Bronchial lymph node (tissue), 1 donor: ENCODE measurements around the gene BTG1.

DNA sequence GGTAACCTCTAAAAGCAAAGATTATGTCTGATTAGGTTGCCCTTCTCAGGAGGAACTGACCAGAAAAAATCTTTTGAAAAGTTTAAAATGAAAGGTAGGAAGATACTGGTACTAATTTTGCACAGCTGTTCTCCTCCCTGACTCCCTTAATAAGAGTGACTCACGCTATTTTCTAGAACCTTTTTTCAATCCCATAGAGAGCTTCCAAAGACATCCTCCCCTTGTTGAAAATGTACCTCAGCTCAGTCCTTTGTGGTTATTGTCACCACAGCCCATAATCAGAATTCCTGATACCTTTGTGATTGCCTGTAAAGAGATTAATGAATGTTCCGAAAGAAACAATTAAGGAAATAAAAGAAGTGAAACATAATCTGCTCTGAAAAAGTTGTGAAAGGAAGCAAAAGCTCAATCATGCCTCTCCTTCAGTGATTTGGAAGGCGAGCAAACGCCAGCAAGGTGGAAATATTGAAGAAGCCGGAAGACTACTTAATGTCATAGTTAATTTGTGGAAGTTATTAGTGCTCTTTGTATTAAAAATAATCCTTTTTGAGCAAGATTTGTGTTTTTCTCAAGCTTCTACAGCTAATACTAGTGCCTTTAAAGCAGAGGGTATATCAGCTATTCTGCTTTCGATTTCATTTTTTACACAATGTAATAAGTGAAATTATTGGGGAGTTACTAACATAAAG lies 392.1 kb upstream of the DCN start:
- PRO-cap: bidirectional peak, plus-strand start at position 425 of the sequence, minus-strand start at position 148 of the sequence

DNA sequence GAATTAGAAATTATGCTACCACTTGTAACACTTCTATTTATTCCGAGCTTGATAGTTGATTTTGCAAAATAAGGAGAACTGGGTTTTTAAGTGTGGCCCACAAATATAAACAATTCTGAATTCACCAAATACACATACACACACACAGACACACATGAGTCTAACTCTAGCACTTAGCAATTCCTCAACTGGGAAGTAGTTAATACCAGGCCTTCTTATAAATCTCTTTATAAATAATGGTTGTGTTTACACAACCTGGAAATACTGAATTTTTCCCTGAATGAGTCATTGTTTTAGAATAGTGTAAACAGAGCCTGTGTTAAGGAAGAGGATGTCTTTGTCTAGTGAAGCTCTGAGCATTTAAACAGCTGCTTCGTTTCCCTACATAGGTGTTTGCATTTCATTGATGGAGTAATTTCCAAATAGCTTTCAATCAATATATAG lies 218.9 kb downstream of the BTG1 start:
- PRO-cap: no peak

- PRO-cap: no peak
Observed at GRCh38 chr12:92107179-92107710, 38.4 kb downstream of the BTG1 start.

DNA sequence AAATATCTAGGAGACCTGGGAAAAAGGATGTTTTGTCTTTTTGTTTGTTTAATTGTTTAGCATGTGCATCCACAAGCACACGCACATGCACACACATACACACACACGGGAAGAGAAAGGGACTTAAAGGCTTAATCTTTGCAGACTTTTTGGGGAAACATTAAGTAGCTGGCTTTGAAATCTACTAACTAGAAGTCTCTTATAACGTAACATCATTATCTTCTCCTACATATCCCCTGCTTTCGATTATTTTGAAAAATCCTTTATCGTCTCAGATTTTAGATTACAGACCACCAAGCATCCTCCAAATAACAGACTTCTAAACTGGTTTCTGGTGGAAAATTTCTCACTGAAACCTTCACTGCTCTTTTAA lies 37.5 kb downstream of the BTG1 start:
- PRO-cap: no peak

DNA sequence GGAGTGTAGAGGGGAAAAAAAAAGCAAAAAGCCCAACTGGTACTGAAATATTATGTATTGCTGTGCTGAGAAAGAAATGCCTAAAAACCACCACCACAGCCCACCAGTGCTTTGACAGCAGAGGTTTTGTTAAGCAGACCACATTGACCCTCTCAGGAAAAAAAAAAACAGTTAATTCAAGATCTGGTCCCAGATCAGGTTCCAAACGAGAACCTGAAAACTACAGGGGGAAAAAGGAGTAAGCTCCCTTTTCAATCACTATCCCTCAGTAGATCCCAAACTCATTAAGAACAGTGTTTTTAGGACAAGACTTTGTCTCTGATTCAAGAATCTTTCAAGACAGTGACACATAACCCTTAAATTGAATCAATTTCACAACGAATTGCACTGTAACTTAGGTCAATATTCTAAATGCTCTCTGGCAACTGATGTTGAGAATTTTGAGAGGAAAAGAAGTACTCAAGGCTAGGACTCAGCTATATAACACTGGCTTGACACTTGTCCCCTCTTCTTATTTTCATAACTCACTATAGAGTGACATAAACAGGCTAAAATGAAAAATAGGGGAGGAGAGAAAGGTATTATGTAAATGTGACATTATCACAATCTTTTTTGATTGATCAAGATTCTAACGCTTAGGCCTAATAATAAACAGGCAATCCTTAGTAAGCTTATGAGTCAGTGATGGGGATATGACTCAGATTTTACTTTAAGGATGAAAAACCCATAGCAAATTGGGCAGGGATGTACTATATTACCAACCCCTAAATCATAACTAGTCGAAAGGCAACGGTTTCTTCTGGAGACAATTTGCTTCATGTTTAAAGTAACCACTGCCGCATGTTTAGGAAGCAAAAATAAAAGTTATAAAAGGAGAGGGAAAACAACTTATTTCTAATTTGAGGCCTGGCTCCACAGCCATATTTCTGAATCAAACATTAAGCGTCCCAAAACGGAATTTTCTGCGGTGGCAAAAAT lies 11.0 kb downstream of the BTG1 start:
- PRO-cap: bidirectional peak, plus-strand start at position 674 of the sequence, minus-strand start at position 521 of the sequence

- PRO-cap: no peak
Observed at GRCh38 chr12:92136358-92137246, 9.0 kb downstream of the BTG1 start.

DNA sequence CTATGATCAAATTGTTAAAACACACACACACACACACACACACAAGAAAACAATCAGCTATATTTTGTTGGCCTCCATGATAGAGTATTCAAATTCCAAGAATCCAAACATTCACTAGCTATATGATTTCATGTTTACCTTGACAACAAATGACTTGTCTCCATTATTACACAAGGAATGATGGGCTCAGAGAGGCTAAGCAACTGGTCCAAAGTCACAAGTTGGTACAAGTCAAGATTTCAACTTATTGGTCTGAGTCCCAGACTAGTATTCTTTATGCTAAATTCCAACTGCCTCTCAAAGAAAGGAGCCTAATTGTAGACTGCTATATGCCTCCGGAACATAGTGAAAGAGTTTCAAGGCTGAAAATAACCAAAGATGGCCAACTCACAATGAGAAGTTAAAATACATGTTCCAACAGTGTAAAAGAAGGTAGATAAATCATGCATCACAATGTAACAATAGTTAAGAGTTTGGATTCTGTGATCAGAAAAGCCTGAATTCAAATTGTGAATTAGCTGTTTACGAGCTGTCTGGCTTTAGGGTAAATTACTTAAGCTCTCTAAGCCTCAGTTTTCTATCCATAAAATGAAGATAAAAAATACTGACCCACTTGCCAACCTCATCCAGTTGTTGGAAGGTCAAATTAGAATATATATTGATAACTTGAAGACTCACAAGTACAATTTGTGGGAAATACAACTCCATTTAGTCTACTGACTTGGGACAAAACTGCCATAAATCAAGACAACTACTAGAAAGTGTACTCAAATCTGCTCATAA lies 7.4 kb downstream of the BTG1 start:
- PRO-cap: no peak

DNA sequence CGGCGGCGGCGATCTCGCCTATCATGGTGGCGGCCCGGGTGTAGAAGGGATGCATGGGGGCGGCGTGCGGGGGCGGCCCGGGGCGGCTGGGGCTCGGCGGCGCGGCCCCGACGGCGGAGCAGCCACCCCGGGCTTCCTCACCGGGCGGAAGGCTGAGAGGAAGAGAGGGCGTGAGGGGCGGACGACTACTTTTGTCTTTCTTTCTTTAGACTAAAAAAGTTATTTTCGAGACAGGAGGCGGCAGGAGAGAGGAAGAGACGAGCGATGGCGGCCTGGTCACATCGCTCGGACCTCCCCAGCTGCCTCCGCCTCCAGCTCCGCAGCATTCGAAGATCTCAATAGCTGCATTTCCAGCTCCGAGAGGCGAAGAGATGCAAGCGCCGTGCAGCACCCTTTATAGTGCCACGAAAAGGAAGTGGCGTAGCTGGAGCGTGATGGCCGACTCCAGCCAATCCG lies at the start of gene BTG1:
Gene BTG1, minus strand, starts transcription at position 366 of the 456 bp plus-strand sequence.
- PRO-cap: bidirectional peak, plus-strand start outside the sequence, minus-strand start at position 365 of the sequence

DNA sequence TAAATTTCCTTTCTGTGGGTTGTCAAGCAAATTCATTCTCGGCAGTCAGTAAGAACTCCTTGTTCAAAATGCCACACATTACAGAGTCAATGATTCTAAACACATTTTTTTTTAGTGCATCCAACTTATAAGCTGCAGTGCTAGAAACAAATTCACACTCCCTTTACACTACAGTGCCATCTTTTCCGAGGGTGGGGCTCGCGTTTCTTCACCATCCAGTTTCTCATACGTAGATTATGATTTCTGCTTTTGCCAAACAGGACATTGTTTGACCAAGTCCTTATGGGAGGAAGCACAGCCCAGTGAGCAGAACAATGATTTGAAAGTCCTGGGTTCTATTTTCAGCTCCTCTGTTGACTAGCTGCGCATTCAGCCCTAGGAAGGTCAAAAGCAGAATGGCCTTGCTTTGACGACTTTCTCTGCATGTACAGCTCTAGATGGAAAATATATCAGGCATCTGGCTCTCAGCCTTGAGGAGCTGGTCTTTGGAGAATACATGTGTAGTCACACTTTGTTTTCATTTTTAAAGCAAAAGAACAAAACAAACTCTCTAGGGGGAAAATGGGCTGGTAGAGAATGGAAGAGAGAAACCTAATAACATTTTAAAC lies 257.5 kb upstream of the PLEKHG7 start:
- PRO-cap: bidirectional peak, plus-strand start at position 275 of the sequence, minus-strand start at position 225 of the sequence

DNA sequence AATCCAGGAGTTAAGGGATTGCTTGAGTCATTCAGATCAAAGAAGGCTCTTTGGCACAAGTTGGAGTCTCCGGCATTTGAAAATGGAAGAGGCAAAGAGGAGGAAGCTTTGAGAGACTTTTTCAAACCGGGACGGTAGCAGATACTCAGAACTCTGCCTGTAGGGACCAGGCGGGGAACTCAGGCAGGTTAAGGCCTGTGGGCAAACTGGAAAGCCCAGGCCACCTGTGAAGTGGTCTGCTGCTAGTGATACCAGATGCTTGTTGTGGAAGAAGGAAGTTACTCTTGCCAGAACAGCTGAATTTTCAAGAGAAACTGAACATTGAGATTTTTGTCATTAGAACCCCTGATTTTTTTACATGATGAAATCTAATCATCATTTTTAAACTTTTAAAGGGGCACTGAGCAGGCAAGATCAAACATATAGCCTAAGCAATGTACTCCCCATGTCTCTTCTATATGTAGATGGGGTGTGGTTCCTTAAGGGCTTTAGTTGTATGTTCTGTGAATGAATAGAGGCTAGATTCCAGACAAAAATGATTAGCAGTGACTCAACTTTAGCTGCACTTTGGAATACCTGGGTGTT lies 256.9 kb upstream of the PLEKHG7 start:
- PRO-cap: bidirectional peak, plus-strand start at position 254 of the sequence, minus-strand start at position 250 of the sequence

- PRO-cap: no peak
Observed at GRCh38 chr12:92552176-92552375, 150.7 kb upstream of the PLEKHG7 start.

DNA sequence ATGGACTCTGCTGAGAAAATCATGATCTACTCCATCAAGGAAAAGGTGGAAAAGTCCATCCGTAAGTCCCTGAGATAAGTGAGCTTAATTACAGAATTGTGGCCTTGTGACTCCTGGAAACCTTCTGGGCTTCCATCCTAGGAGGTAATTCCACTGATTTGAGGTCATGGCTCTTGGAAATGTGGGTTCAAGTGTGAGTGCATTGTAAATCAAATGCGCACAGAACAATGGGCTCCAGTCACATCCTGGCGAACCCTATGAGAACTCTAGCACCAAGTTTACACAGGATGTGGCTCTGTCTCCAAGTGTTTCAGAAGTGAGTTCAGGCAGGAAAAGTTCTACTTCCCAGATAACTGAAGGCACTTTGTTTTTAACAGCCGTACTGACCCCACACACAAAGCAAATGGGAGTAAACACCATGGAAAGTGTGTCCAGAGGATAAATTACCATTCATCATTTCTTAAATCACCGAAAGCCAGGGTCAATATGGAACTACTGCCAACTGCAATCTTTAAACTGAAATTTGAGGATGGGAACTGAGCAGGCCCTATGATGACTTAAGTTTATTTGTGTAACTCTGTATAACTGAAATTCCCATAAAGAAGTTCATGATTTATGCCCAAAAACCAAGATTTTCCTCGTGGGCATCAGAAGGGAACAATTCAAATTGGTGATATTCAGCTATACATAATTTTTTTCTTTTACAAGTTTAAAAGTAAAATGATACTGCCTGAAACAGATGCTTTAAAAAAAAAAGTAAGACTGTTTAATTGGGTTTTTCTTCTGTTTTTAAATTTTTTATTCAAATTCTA lies 51.6 kb downstream of the PLEKHG7 start:
- PRO-cap: no peak

DNA sequence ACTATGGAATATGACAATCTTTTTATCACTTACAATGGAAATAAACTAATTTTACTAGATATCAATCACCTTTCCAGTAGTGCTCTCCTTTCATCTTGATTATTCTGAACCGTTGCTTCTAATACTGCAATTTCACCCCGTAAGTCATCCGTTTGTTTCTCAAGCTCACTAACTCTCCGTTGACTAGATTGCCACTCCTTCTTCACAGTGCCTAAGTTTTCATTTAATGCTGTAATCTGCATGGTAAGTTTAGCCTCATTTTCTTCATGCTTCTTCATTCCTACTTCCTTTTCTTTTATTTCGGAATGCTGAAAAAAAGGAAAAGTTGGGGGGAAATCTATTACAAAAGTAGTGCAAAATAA lies 75.1 kb downstream of the PLEKHG7 start:
- PRO-cap: no peak

DNA sequence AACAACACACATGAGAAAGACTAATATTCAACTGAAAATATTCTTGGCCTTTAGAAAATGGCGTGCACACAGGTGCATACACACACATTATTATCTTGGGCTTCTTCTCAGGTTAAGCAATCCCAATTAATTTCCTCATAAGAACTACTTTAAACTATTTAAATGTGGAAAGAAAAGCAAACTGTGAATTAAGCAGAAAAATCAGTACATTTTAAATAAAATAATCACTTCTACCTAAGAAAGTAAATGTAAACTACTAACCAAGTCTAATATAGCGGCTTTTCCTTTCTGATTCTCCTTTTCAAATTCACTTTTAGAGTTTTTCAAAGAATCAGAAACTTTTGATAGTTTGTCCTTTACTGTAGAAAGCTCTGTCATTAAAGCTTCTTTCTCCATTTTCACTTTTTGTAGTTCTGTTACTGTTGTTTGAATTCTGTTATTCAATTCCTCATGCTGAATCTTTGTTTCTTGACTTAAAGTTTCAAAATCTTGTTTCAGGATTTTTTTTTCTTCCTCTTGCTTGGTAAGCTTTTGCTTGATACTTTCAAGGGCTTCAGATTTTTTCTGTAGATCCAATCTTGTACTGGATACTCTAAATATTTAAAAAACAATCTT lies 99.5 kb downstream of the PLEKHG7 start:
- PRO-cap: no peak

GRCh38 chr12:92817951-92818730 lies 111.0 kb downstream of the EEA1 start:
- PRO-cap: no peak

DNA sequence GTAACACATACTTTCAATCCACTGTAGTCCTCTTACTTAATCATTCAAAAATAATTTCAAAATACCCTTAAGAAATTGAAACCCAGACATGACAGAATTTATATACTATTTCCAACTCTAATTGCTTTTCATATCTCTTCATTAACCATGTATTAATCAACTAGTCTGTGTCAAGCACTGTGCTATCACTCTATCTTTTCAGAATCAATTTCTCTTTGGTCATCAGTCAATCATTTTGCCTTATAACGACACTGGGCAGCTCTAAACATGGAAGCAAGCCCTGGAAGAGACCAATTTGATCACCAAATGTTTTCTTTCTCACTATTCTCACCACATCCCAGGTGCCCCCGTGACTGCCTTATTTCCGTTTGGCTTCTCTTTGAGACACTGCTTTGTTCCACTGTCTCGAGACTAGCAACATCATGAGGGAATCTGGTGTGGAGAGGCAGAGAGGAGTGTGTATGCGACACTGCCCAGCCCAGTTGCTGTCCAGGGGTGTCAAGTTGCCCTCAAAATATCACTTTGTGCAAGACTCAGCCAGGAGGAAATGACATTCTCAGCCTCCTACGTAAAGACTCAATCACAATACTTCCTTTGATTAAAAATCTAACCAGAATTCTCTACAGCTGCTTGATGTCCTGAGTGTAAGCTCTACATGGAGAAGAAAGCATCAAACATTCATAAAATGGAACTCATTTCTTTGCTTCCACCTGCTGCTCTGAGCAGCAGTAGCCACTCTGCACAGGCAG lies 48.1 kb upstream of the EEA1 start:
- PRO-cap: no peak

- PRO-cap: bidirectional peak, plus-strand start at chr12:92988205, minus-strand start at chr12:92988087
Observed at GRCh38 chr12:92987799-92988323, 58.8 kb upstream of the EEA1 start.

GRCh38 chr12:93019495-93020383 lies 90.6 kb upstream of the EEA1 start:
- PRO-cap: no peak

DNA sequence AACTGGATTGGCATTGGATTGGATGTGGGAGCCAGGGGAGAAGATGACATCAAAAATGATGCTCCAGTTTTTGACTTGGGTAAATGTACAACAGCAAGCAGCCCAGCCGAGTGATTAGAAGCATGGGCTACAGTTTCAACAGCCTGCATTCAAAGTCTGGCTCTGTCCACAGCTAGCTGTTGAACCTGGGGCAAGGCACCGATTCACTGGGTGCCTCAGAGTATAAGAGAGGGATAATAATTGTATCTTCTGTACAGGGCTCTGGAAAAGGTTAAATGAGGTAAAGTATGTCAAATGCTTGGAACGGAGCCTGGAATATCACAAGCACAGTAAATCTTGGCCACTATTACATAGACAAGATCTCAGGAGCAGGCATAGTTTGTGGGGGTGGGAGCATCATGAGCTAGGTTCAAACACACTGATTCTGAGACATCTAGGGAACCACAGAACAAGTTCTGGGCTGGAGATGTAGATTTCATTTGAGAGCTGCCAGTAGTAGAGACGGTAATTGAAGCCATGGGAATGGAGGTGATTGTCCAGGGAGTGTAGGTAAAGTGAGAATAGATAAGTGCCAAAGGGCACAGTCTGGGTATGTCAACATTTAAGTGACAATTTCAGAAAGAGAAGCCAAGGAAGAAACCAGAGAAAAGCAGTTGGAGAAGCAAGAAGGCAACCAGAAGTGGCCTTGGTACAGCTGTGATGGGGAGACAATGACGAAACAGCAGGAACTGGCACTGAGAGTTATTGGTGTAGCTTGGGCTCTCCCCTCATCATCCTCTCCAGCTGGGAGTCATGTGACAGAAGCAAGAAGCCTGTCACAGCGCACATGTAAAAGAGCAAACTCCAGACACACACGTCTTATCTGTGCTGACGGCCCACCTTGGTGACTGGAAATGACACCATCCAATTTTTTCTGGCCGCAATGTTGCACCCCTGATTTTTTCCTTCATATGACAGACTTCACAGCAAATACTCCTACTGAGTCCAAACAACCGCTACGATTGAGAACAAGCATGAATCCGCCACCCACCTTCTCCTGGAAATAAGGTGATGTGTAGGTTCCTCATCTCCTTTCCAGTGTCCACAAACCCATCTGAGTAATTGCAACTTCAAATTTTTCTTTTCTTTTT lies 203.4 kb upstream of the NUDT4 start:
- PRO-cap: no peak

DNA sequence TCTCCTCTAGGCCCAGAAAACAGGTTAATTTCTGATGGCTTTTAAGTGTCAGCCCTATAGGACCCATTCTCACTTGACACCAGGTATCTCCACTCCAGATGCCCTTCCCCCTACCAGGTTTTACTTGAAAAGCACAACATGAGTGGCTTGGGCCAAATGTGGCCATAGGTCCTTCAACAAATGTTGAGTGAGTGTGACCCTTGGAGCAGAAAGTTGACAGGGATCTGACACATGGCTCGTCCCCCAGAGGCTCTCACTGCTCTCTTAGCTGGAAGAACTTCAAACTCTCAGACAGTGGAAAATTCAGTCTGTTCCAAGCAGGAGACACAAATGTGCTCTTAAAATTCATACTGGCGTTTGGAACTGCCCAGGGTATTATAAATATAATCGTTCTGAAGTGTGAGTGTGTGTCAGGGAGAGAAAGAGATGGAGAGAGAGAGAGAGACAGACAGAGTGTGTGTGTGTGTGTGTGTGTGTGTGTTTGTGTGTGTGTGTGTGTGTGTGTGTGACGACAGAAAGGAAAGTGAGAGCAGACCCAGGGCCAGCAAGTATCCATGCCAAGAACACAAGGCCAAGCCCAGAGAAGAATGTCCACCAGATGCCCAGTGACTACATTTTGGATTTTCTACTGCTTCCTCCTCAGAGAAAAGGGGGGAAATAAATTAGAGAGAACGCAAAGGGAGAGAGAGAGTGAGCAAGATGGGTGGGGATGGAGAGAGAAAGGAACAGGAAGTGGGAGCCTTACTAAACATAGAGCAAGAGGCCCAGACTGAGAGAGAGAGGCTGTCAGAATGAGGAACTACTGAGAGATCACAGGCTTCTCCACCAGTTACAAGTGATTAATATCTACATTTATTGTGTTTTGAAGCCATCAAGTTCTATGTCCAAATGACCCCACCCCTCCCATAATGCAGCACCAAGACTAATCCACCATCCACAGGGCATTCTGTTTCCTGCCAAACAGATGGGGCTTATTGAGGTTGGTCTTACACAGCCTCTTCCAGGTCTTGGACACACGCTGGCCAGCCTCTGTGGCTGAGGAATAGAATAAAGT lies 193.6 kb upstream of the NUDT4 start:
- PRO-cap: no peak